Umbilical cord (tissue), 2 donors: ENCODE measurements around a stretch of chr15.

- RAMPAGE, long total RNA, result no peak
These were observed 812 bp upstream of the MESP1 start for GRCh38 chr15:89751708-89752414.

GRCh38 chr15:89784784-89785808 lies 9.0 kb downstream of the MESP2 start:
- RAMPAGE, long total RNA, result no peak

DNA sequence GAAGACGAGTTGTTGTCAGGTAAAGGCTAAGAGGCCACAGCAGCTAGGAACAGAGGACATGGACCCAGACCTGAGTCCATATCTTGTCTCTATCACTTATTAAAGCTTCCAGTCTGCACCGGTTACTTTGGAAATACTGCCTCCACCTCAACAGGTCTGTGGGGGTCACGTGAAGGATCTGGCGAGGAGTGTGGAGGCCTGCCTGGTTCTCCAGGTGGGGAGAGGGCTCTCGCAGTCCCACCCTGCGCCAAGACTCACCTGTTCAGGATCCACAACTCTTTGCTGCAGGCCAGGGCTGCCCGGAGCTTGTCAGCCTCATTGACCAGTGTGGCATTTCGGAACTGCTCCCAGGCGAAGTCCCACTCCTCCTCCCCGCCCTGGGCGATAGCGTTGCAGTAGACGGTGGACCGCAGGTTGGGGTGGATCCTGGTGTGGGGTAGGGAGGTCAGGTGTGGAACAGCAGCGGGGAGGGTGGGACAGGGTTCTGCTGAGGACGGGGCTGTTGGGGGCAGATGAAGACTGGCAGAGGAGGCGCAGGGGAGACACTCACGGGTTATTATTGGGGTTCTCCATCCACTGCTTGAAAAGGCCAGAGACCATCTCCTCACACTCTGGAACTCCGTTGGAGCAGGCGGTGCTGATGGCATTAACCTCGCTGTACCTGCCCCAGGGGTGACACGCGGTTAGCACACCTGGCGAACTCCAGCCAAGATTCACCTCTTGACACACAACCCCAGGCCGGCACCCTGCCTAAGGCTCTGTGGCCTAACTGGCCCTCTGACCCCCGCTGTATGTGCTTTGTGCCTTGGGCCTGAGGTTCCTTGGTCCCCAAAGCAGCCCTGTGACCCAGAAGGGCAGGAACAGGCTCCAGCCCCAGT lies 16.0 kb downstream of the MESP2 start:
- RAMPAGE, long total RNA, result no peak

DNA sequence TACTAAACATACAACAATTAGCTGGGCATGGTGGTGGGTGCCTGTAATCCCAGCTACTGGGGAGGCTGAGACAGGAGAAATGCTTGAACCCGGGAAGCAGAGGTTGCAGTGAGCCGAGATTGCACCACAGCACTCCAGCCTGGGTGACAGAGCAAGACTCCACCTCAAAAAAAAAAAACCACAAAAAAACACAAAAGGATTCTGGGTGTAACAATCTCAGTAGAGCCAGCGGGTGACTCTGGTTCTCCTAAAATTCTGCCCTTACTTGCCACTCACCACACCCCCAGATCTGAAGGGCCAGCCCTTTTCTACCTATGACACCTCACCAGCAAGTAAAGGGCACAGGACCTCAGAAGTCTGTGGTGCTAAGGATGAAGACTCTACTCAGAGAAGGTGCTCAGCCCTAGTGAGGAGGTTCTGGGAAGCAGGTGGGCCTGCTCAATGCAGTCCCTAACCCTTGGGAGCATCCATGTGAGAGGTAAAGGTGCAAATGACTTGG lies 20.1 kb upstream of the ANPEP start:
- RAMPAGE, long total RNA, result no peak

DNA sequence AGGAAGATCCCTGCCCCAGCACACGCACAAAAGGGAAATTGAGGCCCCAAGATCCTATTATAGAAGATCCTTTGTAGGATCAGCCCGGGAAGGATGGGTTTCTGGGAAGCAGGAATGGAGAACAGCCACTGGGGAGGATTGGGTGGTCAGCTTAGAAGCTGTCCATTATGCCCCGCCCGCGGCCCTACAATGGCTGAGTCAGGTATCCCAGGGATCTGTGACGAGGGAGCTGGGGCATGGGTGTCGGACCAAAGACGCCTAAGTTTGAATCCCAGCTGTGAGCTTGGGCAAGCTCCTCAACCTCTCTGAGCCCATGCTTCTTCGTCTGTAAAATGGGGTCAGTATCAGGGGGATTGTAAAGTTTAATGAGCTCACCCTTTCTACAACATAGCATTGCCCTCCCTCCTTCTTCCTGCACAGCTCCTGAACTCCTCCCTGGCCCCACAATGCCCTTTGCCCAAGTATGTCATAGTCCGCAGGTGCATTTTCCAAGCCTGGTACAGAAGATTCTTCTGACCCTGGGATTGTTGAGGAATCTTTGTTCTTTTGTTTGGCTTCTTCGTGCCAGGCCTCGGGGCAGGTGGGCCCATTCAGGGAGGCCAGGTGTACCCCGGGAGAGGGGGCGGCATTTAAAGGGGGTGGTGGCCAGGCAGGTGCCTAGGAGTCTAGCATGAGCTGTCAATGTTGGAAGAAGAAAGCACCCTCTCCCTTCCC lies 537 bp upstream of the ARPIN start:
- RAMPAGE, long total RNA, result no peak

DNA sequence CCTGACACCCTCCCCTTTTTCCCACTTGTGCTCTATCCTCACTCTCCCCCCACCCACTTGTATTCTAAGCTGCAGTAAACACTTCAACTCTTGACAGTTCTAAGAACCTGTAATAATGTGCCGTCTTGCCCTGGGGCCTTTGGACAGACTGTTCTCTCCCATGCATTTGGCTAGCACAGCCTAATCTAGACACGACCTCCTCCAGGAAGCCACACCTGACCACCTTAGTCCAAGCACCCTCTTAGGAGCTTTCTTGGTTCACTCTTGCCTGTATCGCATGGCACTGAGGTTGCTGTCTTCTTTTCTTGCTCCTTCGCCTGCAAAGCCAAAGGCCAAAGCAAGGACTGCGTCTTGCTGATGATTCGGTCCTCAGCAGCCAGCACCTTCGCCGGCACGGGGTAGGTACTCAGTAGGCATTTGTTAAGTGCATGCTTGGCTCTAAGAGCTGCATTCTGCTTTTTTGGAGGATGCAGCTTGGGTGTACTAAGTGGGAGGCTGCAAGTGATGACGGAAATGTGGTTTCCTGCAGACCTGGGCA lies 2.1 kb upstream of the ZNF710 start:
- RAMPAGE, long total RNA, result no peak

DNA sequence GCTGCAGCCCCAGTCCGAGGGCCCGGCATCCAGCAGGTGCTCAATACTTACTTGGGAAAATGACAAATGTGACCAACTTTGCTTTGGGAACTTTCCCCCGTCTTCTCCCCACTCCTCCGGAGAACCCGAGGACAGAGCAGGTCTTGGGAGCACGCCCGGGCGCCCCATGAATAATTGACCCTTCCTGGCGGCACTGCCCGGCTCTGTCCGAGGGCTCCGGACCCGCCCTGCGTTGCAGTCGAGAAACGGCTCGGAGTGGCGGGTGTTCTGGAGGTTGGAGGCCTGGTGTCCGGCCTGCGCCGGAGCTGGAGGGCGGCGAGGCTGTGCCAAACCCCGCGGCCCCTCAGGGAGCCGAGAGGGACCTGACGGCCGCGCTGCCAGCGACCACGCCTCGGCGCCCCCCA lies 1.1 kb upstream of the ZNF710 start:
- RAMPAGE, long total RNA, result no peak

GRCh38 chr15:90096910-90097327 lies 5.3 kb downstream of the IDH2 start:
- RAMPAGE, long total RNA, result no peak

DNA sequence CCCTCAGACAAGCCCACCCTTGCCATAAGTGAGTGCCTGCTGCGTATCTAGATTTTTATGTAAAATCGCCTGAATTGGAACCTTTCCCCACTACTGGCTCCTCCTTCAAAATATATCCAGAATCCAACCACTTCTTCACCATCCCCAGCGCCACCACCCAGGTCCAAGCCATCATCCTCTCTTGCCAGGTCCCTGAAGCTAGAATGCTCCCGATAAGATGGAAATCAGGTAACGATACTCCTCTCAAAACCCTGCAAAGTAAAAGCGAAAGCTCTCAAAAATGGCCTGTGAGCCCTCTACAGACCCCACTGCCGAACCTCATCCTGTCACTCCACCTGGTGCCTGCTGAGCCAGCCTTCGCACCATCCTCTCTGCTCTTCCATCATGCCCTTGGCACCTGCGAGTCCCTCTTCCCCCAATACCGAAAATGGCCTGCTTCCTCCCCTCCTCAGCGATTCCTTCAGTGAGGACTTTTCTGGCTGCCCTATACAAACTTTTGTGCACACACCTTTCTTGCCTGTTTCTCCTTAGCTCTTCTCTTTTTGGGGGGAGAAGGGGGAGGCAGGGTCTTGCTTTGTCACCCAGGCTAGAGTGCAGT lies 3.2 kb downstream of the IDH2 start:
- RAMPAGE, long total RNA, result no peak

- RAMPAGE, long total RNA, result no peak
These were observed 1.7 kb upstream of the IDH2 start for GRCh38 chr15:90103873-90104409.

DNA sequence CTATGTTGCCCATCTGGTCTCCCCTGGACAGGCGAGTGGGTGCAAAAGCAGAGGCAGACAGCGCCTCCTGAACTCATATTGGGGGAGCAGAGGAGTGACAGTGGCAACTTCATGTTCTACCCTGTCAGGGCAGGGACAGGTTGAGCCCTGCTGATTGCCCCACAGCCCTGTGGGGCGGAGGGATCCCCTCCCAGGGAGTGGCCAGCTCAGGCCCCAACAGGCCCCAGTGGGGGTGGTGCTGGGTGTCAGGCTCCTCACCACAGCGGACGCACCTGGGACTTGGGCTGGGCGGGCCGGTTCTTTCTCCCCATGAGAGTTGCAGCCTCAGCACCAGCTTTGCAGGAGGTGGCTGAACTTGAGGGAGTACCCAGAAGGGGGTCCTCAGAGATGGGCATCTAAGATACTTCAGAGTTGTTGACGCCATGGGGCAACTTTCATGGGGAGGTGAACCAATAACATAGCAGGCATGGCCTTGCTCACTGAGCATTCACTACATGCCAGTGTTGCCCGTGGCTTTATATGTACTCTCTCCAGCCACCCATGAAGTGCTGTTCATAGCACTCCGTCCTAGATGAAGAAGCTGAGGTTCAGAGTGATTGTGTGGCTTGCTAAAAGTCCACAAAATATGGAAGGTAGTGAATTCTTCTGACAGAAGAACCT lies 10.0 kb upstream of the SEMA4B start:
- RAMPAGE, long total RNA, result no peak

- RAMPAGE, long total RNA, result no peak
These were observed 1.1 kb downstream of the SEMA4B start for GRCh38 chr15:90201834-90203024.

DNA sequence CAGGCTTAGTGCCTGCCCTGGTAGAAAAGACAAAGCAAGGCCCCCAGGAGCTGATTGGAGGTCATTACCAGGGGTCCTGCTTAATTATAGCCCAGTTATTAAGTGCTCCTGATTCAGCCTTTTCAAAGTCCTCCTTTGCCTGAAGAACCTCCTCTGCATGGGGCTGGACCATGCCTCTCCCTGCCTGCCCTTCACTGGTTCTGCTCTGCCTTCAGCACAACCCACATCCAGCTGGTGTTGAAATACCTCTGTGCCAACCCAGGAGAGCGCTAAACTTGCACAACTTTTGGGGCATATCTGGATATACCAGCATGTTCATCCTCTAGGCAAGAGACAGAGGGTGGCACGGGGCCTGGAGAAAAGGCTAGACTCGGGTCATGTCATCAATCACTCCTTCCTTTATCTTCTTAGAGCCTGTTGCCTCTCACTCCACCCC lies 4.7 kb downstream of the SEMA4B start:
- RAMPAGE, long total RNA, result no peak

DNA sequence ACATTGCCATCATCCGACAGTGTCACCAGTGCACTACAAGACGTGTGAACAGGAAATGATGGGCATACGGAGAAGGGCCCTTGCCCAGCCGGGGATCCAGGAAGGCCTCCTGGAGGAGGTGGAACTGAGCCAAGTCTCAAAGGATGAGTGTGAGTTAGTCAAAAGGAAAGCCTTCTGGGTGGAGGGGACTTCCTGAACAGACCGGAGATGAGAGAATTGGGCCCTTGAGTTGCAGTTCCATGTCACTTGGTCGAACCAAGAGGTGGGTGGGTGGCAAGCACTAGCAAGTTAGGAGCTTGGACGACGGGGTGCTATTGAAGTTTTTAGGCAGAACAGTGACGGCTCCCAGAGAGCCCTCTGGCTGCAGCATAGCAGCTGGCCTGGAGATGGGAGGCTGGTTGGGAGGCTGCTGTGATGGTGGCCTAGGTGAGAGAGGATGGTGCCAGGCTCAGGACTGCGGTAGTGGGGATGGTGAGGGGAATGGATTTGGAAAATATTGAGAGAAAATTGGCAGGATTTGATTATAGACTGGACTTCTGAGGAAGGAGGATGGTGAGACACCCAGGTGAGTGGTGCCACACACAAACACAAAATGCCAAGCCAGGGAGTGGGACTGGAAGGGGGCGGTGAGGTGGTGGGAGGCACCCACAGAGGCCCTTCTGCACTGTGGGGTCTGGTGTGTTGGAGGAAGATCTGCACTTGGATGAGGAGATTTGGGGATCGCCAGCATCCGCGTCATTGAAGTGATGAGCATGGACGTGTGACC lies 8.7 kb downstream of the SEMA4B start:
- RAMPAGE, long total RNA, result no peak

- RAMPAGE, long total RNA, result no peak
These were observed 5.1 kb downstream of the CIB1 start for GRCh38 chr15:90228360-90229289.

DNA sequence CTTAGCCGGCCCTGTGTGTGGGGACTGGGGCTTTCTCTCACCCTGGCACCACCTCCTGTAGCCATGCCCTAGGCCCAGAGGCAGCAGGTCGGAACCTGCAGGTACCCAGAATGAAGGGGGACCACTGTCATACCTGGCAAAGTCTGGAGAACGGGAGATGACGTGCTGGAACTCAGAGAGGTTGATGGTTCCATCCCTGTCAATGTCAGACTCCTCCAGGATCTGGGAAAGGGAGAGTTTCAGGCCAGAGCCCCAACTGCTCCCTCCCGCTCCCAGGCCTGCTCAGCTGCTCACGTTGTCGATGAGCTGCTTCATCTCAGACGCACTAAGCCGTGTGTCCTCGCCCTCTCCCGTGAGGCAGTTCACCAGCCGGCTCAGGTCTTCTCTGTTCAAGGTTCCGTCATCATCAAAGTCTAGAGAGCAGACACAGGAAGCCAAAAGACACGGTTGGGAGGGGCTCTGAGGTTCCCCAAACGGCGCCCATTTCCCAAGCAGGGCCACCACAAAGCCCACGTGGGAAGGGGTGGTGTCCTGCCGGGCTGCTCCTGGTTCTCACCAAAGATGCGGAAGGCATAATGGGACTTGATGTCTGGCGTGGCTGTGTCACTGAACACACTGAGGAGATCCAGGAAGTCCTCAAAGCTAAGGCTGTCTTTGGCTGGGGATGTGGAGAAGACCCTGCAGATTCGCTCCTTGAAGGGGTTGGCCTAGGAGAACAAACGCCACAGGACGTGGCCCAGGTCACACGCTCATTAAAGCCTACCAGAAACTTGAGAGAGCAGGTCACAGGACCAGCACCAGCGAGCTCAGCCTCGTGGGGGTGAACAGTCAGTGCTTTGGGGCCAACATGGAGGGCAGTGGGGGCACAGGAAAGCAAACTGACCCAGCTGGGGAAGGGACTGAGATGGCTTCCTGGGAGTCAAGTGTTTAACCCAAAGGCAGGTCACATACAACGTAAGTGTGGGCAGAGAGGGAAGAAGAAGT lies 2.6 kb downstream of the CIB1 start:
- RAMPAGE, long total RNA, result no peak

- RAMPAGE, long total RNA, result no peak
These were observed 5.7 kb downstream of the NGRN start for GRCh38 chr15:90271021-90271808.

DNA sequence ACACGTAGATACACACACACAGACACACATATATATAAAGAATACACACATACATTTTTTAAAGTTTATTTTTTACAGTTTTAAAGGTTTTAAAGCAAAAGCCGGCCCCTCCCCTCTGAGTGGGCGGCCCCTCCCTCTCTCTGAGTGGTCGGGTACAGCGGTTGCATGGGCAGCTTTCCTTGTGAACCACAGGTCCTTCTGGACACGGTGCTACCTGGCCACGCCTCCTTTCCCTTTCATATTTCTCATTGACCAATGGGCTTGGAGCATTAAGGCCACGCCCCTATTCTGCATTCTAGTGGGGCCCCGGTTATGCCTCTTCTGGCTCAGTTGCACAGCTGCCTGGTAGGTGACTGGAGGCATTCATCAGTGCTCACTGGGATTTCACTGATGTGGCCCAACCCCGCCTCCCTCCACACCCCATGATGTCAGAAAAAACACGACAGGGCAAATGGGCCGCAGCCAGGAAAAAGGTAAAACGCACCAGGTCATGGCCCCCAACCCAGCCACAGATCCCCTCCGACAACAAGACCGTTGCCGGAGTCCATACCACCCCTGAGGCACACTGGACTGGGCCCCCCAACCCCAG lies 26.2 kb downstream of the NGRN start:
- RAMPAGE, long total RNA, result no peak

GRCh38 chr15:90346443-90346804 lies 5.7 kb upstream of the ZNF774 start:
- RAMPAGE, long total RNA, result no peak

- RAMPAGE, long total RNA, result no peak
These were observed 465 bp upstream of the IQGAP1 start for GRCh38 chr15:90387471-90388083.